SJSA1 (cell line): ENCODE measurements around the genes DPEP2NB, DUS2 and SLC7A6.

- RAMPAGE, long total RNA = no peak
Observed at GRCh38 chr16:68015575-68016014, at the start of gene DPEP2NB. TSS of gene DPEP2NB (minus strand) at chr16:68015911.

- RAMPAGE, long total RNA = no peak
Observed at GRCh38 chr16:68023069-68023791, at the start of gene DUS2. TSS of gene DUS2 (plus strand) at chr16:68023284.

- RAMPAGE, long total RNA = no peak
Observed at GRCh38 chr16:68069992-68070758, 15.0 kb upstream of the NFATC3 start.

DNA sequence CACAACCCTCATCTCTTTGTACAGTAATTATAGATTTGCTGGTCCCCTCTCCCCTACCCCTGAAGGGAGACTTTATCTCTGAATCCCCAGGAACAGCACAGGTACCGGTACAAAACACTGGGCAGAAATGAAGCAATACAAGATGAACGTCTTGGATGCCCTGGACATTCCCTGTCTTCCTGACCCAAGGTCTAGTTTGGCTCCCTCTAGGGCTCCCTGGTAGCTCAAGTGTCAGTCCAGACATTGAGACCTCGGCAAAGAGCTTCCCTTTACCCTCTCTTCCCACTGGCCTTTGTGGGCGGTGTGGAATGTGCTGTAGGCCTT, 1.4 kb upstream of the NFATC3 start:
- RAMPAGE, long total RNA = no peak

DNA sequence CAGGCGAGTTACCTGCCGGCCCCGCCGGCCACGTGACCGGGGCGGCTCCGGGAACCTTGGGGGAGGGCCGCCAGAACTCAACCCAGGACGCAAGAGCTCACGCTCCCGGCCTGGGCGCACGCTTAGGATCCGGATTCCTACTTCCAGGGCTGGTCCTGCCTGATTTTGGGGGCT, 209 bp upstream of the ESRP2 start:
- RAMPAGE, long total RNA = no peak

- RAMPAGE, long total RNA = no peak
Observed at GRCh38 chr16:68264380-68265212, at the start of gene SLC7A6. TSS of gene SLC7A6 (plus strand) at chr16:68264526.

- RAMPAGE, long total RNA = no peak
Observed at GRCh38 chr16:68309822-68310139, 965 bp downstream of the SLC7A6OS start.

DNA sequence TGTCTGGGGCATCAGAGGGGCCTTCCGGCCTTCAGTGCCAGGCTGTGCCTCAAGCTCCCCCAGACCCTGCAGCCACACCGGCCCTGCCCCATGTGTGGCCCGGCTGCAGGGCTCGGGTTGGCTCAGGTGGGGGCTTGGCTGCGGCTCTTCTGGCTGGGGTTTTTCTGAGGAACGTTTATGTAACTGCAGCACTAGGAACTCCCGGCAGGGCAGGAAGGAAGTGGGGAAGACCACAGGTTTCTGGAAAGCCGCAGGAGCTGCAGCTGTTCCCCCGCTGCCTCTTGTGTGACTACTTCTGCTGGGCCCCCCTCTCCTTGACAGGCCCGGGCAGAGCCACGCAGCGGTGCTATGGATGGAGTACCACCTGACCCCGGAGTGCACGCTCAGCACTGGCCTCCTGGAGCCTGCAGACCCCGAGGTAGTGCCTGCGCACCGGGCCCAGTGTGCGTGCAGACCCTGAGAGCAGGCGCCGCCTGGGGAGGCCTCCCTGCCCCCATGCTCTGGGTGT, 45.6 kb downstream of the PRMT7 start:
- RAMPAGE, long total RNA = no peak

- RAMPAGE, long total RNA = no peak
Observed at GRCh38 chr16:68377695-68378444, 67.1 kb downstream of the PRMT7 start.

- RAMPAGE, long total RNA = no peak
Observed at GRCh38 chr16:68417609-68418512, 30.4 kb downstream of the SMPD3 start.

GRCh38 chr16:68644535-68645220, 432 bp upstream of the CDH3 start:
- RAMPAGE, long total RNA = no peak

- RAMPAGE, long total RNA = no peak
Observed at GRCh38 chr16:68819094-68819610, 24.2 kb upstream of the TANGO6 start.

- RAMPAGE, long total RNA = no peak
Observed at GRCh38 chr16:68841267-68841751, 2.0 kb upstream of the TANGO6 start.

DNA sequence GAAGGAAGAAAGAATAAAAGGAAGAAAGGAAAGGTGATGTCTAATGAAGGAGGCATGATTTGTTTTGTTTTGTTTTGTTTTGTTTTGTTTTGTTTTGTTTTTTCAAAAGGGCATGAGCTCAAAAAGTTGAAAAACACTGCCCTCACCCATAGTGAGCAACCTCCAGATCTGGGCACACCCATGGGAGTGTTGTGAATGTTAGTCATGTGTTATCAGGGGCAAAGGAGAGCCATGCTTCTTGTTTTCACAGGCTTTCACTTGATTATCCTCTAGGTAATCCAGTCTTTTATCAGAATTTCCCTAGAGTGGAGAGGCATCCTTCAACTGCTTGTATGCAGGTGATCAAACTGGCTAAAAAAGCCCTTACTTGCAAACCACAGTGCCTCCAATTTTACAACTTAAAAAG, 80.4 kb downstream of the TANGO6 start:
- RAMPAGE, long total RNA = no peak

DNA sequence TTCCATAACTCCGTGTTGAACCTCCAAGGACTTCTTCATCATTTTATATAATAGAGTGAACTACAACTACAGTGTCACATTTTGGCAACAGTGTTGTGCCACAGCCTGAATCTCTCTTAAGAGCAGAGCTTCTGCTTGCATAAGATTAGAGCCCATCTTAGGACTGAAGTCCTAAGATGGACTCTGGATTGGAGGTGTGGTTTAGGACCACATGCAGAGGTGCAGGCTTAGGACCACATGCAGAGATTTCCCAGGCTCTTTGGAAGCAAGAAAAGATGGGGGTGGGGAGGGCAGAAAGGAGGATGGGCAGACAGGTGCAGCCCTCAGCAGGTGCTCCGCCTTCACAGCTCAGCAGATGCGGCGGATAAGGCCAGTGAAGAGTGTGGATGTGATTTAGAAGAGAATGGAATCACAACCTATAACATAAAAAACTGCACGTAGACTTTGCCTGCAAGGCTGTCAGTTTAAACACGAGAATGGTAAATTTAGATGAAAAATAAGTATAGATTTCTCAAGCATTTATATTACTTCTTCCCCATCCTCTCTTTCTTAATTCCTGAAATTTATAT, 128.7 kb downstream of the TANGO6 start:
- RAMPAGE, long total RNA = no peak

DNA sequence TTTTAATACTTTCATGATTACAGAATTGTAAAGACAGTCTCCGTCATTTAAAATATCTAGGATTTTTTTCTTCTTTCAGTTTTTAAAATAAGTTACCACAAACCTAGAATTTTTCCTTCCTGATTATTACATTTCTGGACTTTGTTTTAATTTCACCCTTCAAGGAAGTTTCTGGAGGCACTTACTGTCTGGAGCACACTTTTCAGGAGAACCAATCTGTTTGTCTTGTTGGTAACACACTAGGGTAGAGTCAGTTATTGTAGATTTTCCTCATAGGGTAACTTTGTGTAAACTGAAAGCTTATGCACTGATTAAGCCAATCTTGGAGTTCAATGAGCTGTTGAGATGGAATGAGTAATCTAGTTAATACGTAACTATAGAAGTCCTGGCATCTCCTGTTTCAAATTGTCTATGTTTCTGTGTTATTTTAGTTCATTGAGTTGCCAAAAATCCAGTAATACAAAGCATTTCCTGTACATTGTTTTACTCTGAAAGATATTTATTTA, 111.7 kb upstream of the HAS3 start:
- RAMPAGE, long total RNA = no peak

- RAMPAGE, long total RNA = no peak
Observed at GRCh38 chr16:69089034-69089474, 16.4 kb upstream of the HAS3 start.

DNA sequence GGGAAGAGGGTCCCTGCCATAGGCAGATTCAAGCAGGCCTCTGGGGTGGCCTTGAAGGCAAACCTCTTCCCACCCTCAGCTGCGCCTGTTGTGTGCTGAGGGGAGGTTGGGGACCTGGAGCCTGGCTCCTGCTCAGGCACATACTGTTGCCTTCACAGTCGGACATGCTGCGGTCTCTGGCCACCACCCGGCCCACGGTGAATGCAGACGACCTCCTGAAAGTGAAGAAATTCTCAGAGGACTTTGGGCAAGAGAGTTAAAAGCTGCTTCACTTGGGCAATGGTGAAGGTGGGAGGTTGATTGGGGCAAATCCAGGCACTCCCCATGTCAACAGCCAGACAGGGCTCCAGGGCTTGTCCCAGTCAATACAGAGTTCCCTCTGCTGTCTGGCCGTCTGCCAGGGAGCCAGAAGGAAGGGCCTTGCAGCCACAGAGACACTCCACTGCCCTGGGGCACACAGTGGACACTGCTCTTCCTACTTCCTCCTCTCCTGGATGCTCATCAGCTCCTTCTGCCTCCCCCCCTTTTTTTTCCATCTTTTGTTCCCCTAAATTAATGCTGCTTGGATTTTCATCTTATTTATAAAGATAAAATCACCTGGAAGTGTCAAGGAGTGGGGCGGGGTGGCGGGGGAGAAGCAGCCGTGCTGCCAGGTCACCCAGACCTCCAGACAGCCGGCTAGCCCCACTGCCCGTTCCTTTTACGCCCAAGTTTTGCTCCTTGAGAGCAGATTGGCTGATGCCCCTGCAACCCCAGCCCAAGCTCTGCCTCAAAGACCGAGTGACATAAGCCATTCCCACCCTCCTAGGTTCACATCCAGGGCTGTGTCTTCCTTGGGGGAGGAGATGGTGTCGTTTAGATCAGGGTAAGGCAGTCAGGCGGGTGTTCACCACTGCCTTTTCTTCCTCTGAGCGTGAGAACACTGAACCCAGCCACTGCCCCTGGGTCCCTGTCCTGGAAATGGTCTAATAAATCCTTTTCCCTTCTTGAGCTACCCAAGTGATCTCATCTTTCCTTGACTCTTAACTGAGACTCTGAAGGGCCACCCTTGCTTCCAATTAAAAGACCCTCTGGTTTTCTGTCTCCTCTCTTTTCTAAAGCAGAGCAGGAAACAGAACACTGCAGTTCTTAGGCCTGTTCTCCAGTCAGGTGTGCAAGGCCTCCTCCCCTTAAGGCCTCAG, 5.9 kb downstream of the PDF start:
- RAMPAGE, long total RNA = no peak

GRCh38 chr16:69384867-69385305, 921 bp downstream of the TERF2 start:
- RAMPAGE, long total RNA = no peak

GRCh38 chr16:69468778-69469215, 44.4 kb downstream of the CYB5B start:
- RAMPAGE, long total RNA = no peak